H7 (cell line): ENCODE results near the genes FAM83E, CA11, BAX, FTL, LHB, CGB3 and HRC.

GRCh38 chr19:48612897-48613504 lies 1.9 kb downstream of the FAM83E start:
- RAMPAGE, long total RNA: no peak

- RAMPAGE, long total RNA: no peak
Observed at GRCh38 chr19:48614548-48615657, at the start of gene FAM83E. Gene FAM83E, minus strand, starts transcription at chr19:48615076.

DNA sequence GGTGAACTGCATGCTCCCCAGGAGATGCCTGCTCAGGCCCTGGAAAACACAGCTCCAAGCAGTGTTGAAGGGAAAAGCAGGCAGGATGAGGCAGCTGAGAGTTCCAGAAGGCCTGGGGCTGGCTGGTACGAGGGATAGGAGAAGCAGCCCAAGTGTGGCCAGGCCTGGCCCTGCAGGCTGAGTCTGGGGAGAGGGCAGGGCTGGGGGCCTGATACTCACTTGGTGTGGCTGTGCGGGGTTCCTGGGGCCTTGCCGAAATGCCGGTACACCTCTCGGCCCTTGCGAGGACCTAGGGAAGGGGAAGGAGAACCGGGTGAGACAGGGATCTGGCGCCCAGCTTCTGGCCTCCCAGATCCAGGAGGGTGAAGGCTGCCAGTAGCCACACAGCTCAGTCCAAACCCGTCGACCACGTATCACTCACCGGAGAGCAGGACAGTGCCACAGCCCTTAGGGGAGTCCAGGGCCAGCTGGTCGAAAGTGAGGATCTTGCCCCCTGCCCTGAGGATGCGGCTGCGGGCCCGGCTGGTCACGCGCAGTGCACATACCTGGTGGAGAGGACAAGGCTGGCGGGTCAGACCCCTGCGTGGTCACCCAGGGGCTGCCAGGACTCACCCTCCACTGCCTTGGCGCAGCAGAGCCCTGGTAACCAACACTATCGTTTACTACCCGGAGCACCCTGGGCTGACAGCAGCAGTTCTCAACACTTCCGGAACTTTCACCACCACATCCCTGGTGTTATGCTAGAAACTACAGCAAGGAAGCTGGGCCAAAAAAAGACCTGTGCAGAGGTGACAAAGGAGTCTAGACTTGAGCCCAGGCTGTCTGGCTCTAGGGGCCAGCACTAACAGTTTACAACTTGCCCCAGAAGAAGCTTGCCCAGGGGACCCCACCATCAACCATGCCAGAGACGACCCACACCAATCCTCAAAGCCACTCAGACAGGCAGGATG lies 1.1 kb upstream of the FAM83E start:
- RAMPAGE, long total RNA: no peak

DNA sequence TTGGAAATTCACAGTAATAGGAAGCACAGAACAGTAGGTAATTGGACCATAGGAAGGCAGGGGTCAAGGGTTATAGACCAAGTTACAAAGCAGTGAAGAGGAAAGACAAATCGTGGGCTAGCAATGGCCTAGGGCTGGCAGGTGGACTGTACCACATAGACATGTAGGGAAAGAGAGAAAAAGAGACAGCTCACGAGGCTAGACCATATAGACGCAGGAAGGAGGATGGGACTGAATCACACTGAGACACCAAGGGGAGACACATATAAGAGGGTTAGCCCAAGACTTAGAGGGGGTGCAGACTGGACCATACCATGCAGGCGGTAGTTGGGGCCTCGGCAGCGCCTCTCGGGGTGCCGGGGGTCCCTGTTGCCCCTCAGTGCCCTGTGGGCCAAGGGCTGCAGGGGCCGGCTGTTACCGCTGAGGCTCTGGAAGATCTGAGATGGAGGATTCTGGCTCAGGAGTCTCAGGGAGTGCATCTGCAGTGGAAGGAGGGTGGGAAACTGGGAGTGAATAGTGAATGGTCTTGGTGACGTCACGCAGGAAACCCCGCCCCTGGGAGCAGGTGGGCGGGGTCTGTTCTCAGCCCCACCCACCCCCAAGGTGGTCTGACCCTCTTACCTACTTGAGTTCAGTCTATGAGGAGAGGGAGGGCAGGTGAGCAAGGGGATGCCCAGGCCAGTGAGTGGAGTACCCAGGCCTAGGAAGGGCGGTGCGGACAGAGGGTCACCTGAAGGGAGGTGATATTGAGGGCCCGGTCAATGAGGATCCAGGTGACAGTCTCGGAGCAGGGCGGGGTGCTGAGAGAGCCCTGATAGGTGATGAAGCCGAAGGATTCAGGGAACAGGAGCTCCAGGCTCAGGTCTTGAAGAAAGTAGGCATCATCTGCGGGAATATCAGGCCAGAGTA lies 1.6 kb upstream of the DBP start:
- RAMPAGE, long total RNA: no peak

DNA sequence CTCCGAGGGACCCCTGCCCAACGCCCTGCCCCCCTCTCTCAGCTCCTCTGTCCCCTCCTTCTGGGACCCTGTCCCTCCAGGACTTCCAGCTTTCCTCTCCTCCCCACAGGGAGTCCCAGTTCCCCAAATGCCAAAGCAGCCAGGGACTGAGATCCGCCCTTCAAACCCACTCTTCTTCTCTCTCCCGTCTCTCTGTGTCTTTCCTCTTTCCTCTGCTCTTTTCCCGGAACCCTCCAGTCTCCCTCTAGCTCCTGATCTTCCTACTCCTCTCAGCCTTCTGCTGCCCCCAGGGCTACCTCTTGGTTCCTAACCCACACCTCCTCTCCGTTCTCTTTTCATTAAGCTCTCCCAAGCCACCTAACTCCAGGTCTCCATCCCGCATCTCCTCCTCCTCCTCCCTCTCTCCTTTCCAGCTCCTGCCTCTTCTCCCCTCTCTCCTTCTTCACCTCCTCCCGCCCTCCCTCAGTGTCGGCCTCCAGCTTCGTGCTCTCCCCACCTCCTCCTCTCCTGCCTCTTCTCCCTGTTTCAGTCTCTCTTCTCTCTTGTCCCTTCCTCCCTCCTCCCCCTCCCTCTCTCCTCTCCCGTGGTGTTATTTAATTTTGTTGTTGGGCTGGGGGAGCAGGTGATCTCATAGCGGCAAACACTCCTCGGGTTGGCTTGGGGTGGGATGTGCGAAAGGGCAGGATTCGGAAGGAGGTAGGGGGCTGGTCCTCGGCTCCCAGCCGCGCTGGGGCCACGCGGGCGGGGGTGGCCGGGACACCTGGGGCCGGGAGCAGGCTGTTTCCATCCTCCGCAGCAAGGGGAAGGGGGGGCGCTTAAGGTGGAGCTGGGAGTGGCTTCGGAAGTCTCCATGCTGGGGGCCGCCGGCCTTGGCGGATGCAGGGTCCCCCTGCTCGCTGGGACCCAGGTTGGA lies at the start of gene CA11:
CA11 (minus strand) TSS at position 544 of the 913 bp plus-strand sequence.
- RAMPAGE, long total RNA: start-site peak on the minus strand centred at position 405 of the sequence, 39 bp wide, 69 reads

GRCh38 chr19:48660645-48661422 lies 12.0 kb downstream of the NTN5 start:
- RAMPAGE, long total RNA: no peak

GRCh38 chr19:48737226-48738138 lies 2.9 kb downstream of the RASIP1 start:
- RAMPAGE, long total RNA: no peak

DNA sequence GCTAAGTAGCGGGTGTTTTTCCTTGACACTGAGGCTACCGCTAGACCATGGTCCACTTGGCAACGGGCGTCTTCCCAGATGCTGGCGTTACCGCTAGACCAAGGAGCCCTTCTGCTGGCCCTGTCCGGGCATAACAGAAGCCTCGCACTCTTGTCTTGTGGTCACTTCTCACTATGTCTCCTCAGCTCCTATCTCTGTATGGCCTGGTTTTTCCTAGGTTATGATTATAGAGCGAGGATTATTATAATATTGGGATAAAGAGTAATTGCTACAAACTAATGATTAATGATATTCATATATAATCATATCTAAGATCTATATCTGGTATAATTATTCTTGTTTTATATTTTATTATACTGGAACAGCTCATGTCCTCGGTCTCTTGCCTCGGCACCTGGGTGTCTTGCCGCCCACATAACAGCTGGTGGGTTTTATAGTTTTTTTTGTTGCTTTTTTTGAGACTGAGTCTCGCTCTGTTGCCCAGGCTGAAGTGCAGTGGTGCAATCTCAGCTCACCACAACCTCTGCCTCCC lies 4.6 kb downstream of the PPP1R15A start:
- RAMPAGE, long total RNA: no peak

GRCh38 chr19:48926715-48927406 lies 6.6 kb upstream of the DHDH start:
- RAMPAGE, long total RNA: no peak

GRCh38 chr19:48954376-48955554 lies at the start of gene BAX:
Gene BAX, plus strand, starts transcription at chr19:48954875.
- RAMPAGE, long total RNA: start-site peak on the plus strand at chr19:48954885-48954910, 211 reads

- RAMPAGE, long total RNA: no peak
Observed at GRCh38 chr19:48960652-48961310, 4.3 kb upstream of the FTL start.

DNA sequence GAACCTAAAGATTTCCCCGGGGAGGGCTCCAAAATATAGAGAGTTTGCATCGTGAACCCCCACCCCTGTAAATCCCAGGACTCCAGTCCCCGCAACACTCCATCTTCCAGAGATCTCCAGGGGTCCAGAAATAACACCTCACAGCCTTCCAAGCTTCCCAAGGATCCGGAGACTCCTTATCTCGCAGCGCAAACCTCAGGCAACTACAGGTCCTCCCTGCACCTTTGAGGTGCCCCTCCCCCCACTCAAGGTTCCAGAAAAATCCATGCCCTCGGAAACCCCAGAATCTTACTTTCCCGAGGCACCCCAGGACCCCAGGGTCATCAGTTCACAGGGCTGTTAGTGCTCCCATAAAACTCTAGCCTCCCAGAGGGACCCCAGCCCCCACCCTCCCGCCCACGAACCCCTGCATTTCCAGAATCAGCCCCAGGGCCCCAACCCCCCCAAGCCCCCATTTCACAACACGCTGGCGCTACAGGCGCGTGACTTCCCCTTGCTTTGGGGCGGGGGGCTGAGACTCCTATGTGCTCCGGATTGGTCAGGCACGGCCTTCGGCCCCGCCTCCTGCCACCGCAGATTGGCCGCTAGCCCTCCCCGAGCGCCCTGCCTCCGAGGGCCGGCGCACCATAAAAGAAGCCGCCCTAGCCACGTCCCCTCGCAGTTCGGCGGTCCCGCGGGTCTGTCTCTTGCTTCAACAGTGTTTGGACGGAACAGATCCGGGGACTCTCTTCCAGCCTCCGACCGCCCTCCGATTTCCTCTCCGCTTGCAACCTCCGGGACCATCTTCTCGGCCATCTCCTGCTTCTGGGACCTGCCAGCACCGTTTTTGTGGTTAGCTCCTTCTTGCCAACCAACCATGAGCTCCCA lies at the start of gene FTL:
FTL (plus strand) TSS at position 658 of the 867 bp plus-strand sequence.
- RAMPAGE, long total RNA: no peak

GRCh38 chr19:48989504-48990285 lies 3.4 kb downstream of the GYS1 start:
- RAMPAGE, long total RNA: no peak

- RAMPAGE, long total RNA: no peak
Observed at GRCh38 chr19:49016902-49017258, at the start of gene LHB. Gene LHB, minus strand, starts transcription at chr19:49017091.

GRCh38 chr19:49024082-49024504 lies at the start of gene CGB3:
Gene CGB3, minus strand, starts transcription at chr19:49024333.
- RAMPAGE, long total RNA: no peak

GRCh38 chr19:49086322-49086885 lies 1.2 kb downstream of the SNRNP70 start:
- RAMPAGE, long total RNA: no peak

GRCh38 chr19:49103640-49104968 lies 10.1 kb upstream of the LIN7B start:
- RAMPAGE, long total RNA: no peak

DNA sequence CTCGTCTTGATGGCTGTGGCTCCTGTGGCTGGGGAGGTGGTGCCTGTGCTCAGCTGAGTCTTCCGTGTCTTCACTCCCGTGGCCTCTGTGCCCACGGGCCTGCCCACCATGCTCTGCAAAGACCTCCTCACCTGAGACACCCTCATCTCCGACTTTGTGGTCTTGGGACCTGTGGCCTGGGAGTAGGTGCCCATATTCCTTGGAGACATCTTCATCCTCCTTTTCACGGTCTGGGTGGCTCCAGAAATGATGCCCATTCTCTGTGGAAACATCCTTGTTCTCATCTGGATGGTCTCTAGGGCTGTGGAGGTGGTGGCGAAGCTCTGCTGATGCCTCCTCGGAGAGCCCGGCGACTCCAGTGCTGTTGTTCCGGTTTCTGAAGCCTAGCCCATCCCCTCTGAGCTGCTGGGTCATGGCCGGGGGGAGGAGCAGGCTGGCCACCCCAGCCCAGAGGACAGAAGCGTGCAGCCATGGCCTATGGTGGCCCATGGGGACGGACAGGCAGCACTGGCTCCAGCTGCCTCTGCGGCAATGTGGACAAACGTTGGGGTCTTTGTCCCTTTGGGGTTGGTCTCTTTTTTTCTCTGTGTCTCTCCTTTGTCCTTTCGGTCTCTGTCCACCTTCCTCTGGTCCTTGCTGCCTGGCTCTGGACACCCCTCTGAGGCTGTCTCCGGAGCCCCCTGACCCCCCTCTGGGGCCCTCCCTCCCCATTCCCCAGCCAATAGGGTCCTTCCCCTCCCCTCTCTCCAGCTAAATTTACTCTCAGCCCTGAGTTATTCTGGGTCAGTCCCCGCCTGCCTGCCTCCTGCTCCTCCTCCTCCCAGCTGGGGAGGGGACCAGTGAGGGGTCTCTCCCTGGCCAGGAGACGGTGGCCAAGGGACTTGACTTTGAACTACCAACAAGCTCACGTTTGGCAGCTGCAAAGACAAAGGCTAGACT lies at the start of gene HRC:
HRC (minus strand) TSS at position 648 of the 939 bp plus-strand sequence.
- RAMPAGE, long total RNA: start-site peak on the minus strand centred at position 657 of the sequence, 19 bp wide, 8 reads

GRCh38 chr19:49158066-49158573 lies 528 bp downstream of the TRPM4 start:
- RAMPAGE, long total RNA: no peak

DNA sequence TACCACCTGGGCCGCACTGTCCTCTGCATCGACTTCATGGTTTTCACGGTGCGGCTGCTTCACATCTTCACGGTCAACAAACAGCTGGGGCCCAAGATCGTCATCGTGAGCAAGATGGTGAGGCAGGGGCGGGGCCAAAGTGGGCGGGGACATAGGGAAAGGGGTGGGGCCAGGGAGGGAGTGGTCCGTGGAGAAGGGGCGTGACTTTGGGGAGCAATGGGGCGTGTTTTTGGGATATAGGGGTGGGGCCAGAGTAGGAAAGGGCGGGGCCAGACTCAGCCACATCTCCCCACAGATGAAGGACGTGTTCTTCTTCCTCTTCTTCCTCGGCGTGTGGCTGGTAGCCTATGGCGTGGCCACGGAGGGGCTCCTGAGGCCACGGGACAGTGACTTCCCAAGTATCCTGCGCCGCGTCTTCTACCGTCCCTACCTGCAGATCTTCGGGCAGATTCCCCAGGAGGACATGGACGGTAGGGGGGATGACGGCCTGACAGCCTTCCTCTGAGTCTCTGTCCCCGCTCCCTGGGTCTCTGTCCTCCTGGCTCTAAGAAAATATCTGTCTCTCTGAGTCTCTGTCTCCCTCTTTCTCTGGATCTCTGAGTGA lies 42.8 kb downstream of the TRPM4 start:
- RAMPAGE, long total RNA: no peak